AG09319 (cell line): ENCODE measurements around the gene IDI2.

GRCh38 chr10:135913-136650, 827 bp downstream of the ZMYND11 start:
- RRBS: 1% methylated on average over 42 of the region's 71 CpGs

DNA sequence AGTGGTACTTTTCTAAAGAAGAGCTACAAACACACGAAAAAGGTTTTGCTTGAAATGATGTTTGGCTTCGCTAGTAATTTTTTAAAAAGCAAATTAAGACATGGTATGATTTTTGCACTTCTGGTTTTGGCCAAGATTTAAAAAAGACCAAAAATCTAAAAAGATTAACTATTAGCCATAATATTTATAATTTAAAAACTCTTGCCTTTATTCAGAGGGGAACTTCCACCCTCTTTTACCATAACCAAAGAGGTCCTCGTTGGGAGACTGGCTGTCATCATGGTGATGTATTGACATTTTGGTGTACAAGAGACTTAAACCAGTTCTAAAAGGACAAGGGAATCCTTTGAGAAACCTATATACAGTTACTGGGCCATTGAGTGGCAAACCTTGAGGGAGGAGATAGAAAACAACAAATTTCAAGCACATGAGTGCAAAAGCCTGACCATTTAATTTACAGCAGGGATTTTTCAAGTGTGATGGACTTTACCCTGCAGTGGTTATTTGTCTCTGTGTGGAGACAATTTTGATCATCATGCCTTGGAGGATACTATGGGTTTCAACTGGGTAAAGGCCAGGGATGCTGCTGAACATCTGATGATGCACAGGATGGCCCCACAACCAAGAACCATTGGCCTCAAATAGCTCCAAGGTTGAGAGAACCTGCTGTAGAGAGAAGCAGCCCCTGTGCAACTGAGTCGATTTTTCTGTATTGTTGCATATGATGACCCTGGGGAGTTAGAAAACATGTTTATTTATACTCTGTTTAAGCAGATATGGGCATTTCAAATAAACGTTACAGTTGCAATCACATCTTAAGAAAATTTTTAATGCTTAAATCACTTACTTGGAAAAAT, 20.5 kb downstream of the ZMYND11 start:
- RRBS: no CpG with 5 or more reads among the region's 5 CpGs

- RRBS: 95% methylated on average over 4 of the region's 18 CpGs
Observed at GRCh38 chr10:248154-248809, 113.0 kb downstream of the ZMYND11 start.

GRCh38 chr10:311745-312432, 176.6 kb downstream of the ZMYND11 start:
- RRBS: no CpG with 5 or more reads among the region's 13 CpGs

- RRBS: no CpG with 5 or more reads among the region's 12 CpGs
Observed at GRCh38 chr10:315363-316478, 180.5 kb downstream of the ZMYND11 start.

DNA sequence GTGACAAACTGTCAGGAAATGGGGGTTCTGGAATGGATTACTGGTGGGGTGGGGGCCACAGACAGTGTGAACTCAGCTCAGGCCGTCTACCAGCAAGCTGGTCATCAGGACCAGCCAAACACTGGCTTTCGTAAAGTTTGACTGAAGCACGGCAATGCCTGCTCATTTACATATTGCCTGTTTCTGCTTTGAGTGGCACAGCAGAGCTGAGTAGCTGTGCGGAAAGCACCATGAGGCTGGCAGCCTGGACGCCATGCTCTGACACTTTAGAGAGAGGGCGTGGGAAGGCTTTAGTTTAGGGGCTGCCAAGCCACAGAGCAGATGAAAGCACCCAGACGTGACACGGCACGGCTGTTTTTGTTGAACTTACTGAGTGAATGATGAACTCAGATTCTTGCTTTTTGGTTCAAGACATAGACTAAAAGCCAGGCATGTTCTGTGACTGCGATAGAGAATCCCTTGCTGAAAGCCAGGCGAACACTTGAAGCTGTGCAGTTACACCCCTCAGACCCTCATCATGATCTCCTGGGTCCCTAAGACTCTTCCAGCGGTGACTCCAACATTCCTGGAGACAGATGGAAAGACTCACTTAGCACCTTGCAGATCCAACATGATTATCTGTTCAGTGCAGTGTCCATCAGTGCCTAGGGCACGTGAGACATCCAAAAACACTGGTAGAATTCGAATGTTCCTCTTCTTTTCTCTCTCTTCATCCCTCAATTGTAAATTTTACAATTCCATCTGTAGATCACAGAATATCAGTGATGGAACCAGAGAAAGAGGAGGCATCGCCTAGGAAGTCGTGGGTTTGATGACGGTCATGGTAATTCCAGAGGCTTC, 182.1 kb downstream of the ZMYND11 start:
- RRBS: no CpG with 5 or more reads among the region's 17 CpGs

GRCh38 chr10:379956-380850, 244.9 kb downstream of the ZMYND11 start:
- RRBS: no CpG with 5 or more reads among the region's 27 CpGs

DNA sequence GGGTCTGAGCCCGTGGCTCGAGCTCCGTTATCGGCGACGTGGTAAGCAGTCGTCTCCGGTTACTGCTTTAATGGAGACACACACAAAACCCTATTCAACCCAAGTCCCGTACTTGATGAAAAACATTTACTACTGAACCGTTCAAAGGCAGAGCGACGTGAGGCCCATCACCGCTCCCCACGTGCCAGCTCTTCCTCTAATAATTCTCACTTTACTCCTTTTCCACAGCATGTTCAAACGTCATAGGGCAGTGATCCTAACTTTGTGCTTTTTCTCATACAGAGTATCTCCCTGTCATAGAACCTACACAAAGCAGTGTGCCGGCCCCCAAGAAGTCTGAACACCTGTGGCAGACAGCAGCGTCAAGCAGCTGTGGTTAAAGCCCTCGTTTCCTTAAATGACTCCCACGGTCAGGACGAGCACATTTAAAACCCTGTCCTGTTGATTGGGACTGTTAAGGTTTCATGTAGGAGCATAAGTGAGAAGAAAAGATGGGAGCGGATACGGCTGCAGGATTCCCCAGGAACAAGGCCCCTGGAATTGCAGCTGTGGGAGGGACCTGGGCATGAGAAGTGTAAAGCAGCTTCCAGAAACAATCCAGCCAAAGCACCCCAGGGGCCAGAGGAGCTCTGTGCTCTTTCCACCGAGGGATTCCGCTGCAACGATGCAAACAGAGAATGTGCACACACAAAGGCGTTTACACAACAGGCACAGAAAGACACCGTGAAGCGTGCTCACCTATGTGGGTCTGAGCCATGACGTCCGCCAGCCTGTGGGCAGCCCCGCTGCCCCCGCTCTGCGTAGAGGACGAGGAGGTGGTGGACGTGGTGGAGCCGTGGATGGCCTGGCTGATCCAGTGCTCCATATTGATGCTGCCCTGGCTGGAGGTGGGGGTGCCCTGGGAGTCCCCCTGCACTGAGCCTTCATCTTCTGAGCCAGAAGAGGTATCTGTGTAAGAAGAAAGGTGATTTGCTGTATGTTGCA, 267.1 kb downstream of the DIP2C start:
- RRBS: 94% methylated on average over 8 of the region's 36 CpGs

GRCh38 chr10:605089-605365, 84.4 kb downstream of the DIP2C start:
- RRBS: no CpG with 5 or more reads among the region's 12 CpGs

DNA sequence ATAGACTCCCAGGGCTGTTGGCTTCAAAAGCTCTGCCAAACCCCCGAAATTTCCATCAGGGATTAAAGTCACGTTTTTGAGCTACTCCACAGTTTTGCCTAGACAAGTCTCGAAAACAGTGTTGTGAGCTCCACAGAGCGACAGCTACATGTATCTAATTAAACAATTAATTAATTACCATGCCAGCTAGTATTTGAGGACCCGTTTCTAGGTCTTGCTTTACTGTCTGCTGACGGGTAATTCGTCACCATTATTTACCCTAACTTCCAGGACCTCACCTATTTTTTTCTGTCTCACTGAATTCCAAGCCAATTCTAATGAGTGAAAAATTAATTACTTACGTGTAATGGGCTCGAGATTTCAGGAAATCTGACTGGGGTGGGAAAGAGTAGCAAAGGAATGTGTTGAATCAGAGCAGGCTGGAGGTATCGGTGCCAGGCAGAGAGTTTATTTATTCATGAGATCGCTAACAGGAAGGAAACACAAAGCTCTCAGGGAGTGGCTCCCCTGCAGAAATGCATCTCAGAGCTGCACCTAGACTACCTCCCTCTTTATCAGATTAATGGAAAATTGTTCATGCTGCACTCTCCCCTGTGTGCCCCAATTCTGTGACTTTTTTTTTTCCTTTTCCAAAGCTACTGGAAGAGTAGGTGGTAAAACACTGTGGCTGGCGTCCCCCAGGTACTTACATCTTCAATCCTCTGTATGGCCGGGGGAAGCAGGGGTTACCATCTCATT, 4.0 kb upstream of the DIP2C start:
- RRBS: no CpG with 5 or more reads among the region's 13 CpGs

GRCh38 chr10:809378-810564, 120.3 kb upstream of the DIP2C start:
- RRBS: 98% methylated on average over 1 of the region's 40 CpGs

DNA sequence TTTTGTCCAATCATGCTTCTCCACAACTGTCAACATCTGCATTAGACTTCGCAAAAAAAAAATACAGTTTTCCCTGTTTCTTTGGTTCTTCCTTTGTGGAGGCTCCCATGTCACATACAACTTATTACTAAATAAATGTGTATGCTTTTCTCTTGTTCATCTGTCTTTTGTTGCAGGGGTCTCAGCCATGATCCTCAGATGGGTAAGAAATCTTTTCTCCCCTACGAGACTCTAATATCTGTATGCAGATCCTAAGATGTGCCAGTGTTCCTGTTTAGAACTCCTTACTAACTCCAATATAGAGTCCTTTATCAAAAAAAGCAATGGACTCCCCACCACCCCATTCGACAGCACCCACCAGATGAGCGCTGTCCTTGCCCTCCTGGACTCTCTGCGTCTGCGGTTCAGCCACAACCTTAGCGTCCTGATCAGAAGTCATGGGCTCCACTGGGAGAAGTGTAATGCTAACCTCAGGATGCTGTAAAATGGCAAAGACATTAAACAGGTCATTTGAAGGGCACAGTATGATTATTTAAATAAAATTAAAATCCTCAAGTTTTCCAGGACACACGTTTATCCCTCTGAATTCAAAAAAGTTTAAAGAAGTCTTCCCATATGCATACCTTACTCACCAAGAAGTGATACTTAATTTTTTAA, 46.1 kb downstream of the LARP4B start:
- RRBS: no CpG with 5 or more reads among the region's 8 CpGs

GRCh38 chr10:895429-895842, 36.1 kb downstream of the LARP4B start:
- RRBS: no CpG with 5 or more reads among the region's 4 CpGs

- RRBS: no CpG with 5 or more reads among the region's 7 CpGs
Observed at GRCh38 chr10:906039-906806, 25.3 kb downstream of the LARP4B start.

DNA sequence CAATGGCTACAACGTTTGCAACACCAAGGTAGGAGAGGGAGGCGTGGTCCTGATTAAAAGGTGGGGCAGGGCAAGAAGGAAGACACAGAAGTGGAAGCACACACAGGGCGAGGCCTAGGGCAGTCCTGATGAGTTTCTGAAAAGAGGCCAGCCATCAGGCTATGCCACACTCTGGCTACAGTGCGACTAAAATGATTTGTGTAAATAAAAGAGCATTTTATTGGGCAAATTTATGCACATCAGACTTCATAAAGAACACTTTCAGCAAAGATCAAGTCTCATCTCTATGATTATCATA, 5.1 kb downstream of the LARP4B start:
- RRBS: no CpG with 5 or more reads among the region's 4 CpGs

- RRBS: no CpG with 5 or more reads among the region's 16 CpGs
Observed at GRCh38 chr10:997057-997751, 9.0 kb downstream of the GTPBP4 start.

DNA sequence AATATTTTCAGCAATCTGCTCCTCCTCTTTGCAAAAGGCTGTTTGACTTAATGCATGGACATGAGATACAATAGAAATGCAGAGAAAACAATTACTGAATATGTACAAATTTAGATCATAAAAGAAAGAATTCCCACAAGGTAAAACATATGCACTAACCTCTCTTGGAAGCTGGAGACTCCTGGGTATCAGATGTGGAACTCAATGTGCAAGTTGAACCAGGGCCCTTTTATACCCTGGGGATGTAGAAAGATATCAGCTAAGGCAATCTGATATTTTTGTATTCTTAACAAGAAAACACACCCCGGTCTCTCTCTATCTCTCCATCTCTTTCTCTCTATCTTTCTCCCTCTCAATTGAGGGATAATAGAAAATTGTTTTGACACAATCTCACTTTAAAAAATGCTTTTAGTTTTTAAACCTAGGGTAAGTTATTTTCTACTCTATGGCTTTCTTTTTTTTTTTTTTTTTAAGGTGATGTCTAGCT, at the start of gene IDI2:
Gene IDI2, minus strand, starts transcription at position 203 of the 487 bp plus-strand sequence.
- RRBS: no CpG with 5 or more reads among the region's 1 CpG

DNA sequence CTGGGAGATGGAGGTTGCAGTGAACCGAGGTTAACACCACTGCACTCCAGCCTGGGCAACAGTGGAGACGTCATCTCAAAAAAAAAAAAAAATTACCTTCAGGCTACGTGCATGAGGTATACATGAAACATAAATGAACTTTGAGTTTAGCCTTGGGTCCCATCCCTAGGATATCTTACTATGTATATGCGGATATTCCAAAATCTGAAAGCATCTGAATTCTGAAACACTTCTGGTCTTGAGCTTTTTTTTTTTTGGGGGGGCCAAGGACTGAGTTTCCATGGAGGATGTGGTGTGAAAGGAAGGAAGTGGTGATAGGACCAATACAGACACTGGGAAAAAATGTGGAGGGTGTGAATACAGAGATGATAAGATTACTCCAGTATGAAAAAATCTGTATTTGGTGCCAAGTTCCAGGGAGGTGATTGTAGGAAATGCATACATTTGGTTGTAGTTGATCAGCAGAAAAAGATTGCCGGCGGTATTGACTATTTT, 5.6 kb downstream of the WDR37 start:
- RRBS: no CpG with 5 or more reads among the region's 6 CpGs

GRCh38 chr10:1063250-1063870, 7.2 kb downstream of the WDR37 start:
- RRBS: no CpG with 5 or more reads among the region's 7 CpGs

GRCh38 chr10:1074157-1075002, 18.2 kb downstream of the WDR37 start:
- RRBS: no CpG with 5 or more reads among the region's 37 CpGs